Jurkat, Clone E6-1 (cell line): ENCODE data around the genes ASIP and PROCR.

GRCh38 chr20:33332676-33333019, 49.6 kb downstream of the BPIFB1 start:
- RRBS: no CpG with 5 or more reads among the region's 7 CpGs

DNA sequence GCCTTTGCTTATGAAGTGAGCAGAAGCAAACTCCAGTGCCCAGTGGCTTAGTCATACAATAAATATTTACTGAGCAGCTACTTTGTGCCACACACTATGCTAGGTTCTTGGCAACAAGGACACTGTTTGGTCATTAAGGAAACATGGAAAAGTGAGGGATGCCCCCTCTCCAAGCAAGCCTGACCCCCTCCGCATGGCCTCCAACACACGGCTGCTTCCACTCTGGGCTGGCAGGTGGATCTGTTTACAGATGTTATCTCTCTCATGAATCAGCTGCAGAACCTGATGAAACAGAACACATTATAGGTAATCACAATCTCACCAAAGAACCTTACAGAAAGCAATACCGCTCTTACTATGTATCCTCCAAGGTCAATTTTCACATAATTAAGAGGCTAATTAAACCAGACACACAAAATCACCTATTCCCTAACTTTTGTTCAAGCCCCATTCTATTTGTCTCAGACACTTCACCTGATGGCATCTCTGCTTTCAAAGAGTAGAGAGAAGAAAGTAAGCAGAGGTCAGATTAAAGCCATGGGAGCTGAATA, 27.3 kb downstream of the CDK5RAP1 start:
- RRBS: no CpG with 5 or more reads among the region's 3 CpGs

GRCh38 chr20:33460619-33461110, 17.1 kb upstream of the SNTA1 start:
- RRBS: no CpG with 5 or more reads among the region's 7 CpGs

- RRBS: no CpG with 5 or more reads among the region's 8 CpGs
Measured at GRCh38 chr20:33669005-33669767, 2.4 kb downstream of the ACTL10 start.

GRCh38 chr20:33718547-33718802, 1.6 kb downstream of the PXMP4 start:
- RRBS: no CpG with 5 or more reads among the region's 3 CpGs

- RRBS: no CpG with 5 or more reads among the region's 12 CpGs
Measured at GRCh38 chr20:33789230-33790090, 21.7 kb upstream of the CHMP4B start.

- RRBS: no CpG with 5 or more reads among the region's 3 CpGs
Measured at GRCh38 chr20:34241126-34241731, at the start of gene ASIP. TSS of gene ASIP (plus strand) at chr20:34241423.

- RRBS: no CpG with 5 or more reads among the region's 12 CpGs
Measured at GRCh38 chr20:34299172-34300011, 3.8 kb downstream of the AHCY start.

DNA sequence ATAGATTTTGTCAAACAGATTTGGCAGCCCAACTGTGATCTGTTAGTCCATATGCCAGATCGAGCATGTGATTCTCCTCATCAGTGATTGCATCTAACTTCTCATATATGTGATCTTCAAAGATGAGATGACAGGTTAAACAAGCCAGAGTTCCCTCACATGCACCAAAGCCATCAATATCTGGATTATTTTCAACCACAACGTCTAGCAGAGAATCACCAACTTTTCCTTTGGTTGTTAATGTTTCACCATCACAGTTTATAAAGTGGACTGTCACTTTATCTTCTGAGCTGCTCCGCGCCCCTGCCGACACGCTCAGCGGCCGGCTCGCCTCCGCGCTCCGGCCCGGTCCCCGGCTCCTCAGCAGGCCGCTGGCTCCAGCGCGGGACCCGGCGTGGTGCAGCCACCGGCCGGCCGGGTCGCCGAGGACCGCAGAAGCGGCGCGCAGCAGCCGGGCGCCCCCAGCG, 40.2 kb upstream of the DYNLRB1 start:
- RRBS: 98% methylated on average over 4 of the region's 31 CpGs

GRCh38 chr20:34546654-34547491, 11.6 kb upstream of the MAP1LC3A start:
- RRBS: no CpG with 5 or more reads among the region's 20 CpGs

GRCh38 chr20:34558008-34558087, 670 bp upstream of the MAP1LC3A start:
- RRBS: no CpG with 5 or more reads among the region's 5 CpGs

GRCh38 chr20:34558216-34558605, 307 bp upstream of the MAP1LC3A start:
- RRBS: 98% methylated on average over 8 of the region's 35 CpGs

GRCh38 chr20:34580232-34580717, 21.8 kb downstream of the MAP1LC3A start:
- RRBS: no CpG with 5 or more reads among the region's 4 CpGs

GRCh38 chr20:34706852-34707113, 2.6 kb downstream of the TP53INP2 start:
- RRBS: no CpG with 5 or more reads among the region's 2 CpGs

GRCh38 chr20:34707121-34707823, 3.1 kb downstream of the TP53INP2 start:
- RRBS: no CpG with 5 or more reads among the region's 2 CpGs

DNA sequence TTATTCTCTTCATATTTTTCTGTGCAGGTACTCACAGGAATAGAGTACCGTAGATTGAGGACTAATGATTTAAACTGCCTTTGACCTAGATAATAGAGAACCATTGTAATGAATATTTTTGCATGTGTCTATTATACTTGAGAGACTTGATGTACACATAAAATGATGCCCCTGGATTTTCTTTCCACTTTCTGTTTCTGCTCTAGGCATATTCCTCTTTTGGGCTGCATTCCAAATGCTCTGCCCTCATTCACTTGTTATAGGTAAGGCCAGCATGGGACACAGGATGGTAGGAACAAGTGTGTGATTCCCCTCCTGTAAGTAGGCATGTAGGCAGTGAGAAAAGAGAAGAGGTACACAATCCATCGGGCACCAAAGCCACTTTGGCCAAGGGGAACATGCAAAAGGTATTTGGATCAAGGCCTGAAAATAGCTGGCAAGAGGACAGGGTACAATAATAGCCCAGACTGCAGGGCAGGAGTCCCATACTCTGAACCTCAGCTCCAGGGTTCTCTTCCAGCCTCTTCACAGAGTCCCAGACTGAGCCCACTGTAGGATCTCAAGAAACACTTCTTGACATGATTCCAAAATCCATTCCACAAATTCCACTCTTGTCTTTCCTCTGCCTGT, 19.5 kb downstream of the ACSS2 start:
- RRBS: no CpG with 5 or more reads among the region's 2 CpGs

GRCh38 chr20:34978359-34978948, 22.8 kb downstream of the MYH7B start:
- RRBS: no CpG with 5 or more reads among the region's 10 CpGs

DNA sequence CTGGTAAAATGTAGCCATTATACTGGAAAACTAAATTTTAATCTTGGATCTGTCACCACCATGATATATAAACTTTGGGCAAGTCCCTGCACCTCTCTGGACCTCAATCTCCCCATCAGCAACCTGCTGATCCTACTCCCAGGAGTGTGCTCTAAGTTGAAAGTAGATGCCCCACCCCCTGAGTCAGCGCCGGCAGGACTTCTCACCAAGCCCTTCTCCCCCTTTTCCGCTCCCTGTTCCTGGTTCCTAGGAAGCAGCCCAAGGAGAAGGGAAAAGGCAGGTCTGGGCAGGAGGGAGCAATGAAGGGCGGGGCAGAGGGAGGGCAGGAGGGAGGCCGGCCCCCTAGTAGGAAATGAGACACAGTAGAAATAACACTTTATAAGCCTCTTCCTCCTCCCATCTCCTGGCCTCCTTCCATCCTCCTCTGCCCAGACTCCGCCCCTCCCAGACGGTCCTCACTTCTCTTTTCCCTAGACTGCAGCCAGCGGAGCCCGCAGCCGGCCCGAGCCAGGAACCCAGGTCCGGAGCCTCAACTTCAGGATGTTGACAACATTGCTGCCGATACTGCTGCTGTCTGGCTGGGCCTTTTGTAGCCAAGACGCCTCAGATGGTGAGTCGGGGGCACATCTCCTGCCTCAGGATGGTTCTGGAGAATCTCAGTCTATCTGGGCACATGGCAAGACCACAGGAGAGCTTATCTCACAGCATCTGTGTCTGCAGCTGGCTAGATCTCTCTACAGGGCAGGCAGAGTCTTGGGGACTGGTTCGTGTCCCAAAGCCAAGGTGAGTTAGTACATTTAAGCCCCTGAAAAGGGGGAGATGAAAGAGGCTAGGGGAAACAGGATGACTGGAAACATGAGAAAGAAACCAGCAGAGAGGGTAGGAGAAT, at the start of gene PROCR:
TSS of gene PROCR (plus strand) at position 458 of the 889 bp plus-strand sequence.
- RRBS: no CpG with 5 or more reads among the region's 16 CpGs

GRCh38 chr20:35447210-35447453, 8.3 kb upstream of the CEP250 start:
- RRBS: no CpG with 5 or more reads among the region's 7 CpGs

DNA sequence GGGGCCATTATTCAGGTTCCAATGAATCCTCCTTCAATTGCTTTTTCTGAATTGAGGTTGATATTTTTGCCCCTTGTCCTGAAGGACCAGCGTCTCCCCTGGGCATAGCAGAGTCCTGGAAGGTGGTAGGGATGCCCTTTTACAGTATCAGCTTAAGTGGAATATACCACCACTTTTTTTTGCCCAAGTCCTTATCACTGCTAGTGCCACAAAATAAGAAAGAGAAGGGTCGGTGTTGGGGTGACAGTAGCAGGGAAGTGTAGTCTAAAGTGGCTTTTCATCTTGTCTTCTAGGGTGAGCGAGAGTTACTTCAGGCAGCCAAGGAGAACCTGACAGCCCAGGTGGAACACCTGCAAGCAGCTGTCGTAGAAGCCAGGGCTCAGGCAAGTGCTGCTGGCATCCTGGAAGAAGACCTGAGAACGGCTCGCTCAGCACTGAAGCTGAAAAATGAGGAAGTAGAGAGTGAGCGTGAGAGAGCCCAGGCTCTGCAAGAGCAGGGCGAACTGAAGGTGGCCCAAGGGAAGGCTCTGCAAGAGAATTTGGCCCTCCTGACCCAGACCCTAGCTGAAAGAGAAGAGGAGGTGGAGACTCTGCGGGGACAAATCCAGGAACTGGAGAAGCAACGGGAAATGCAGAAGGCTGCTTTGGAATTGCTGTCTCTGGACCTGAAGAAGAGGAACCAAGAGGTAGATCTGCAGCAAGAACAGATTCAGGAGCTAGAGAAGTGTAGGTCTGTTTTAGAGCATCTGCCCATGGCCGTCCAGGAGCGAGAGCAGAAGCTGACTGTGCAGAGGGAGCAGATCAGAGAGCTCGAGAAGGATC, 27.1 kb downstream of the C20orf173 start:
- RRBS: no CpG with 5 or more reads among the region's 13 CpGs